ENCODE results near the genes INPP5F, MCMBP and FGFR2.

DNA sequence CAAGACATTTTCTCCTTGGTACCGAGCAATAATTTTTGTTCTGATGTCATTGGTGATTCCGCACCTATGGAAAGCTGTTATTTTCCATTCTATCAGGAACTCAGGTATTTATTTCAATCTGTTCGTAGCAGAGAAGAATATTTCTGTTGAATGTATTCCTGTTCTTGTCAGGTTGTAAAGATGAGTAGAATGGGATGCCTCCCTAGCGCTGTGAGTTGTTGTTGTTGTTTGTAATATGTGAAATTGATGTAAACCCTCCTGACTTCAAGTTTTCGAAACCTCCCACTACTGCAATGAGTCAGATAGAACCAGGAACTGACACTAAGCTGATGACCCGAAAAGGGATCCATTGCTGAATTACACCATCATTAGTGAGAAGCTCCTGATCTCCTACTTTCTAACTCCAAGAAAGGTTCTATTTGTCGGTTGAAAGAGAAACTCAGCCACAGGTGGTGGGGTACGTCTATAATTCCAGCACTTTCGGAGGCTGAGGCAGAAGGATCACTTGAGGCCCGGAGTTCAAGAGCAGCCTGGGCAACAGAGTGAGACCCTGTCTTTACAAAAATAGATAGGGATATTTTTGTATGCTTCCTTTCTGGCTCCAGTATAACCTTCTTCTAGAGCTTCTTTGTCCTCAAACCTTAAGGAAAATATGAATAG lies 21.4 kb upstream of the INPP5F start:
- PRO-cap, 3 experiments, result no peak in any of the 3 experiments
- RAMPAGE, long total RNA, result no peak
- RRBS, 2 experiments, result no CpG with 5 or more reads among the region's 10 CpGs

GRCh38 chr10:119725607-119726728 lies at the start of gene INPP5F:
INPP5F (plus strand) TSS chr10:119726050.
- PRO-cap, 3 experiments, result peak in 3 of 3 experiments; most common plus-strand start chr10:119726028 (in 1); most common minus-strand start chr10:119725769 (in 3)
- RAMPAGE, long total RNA, result no peak
- RRBS, 2 experiments, result 2 to 4% methylated on average over 30 to 32 of the region's 120 CpGs

DNA sequence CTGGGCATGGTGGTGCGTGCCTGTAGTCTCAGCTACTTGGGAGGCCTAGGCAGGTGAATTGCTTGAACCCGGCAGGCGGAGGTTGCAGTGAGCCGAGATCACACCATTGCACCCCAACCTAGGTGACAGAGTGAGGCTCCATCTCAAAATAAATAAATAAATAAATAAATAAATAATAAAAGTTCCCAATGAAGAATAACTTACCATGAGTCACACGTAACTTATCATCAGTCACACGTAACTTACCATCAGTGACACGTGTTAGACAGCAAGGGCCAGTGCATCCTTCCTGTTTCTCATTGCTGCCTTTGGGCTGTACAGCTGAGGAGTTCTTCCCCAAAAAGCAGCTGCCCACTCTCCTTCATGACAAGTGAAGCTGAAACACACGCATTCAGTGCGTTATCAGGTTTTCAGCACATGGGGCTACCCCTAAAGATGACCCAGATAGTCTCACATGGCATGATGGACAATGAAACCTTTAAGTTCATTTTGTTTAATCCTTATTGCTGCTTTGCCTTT lies 58.3 kb downstream of the MCMBP start:
- PRO-cap, 3 experiments, result no peak in any of the 3 experiments
- RAMPAGE, long total RNA, result no peak
- RRBS, 2 experiments, result no CpG with 5 or more reads among the region's 9 CpGs

DNA sequence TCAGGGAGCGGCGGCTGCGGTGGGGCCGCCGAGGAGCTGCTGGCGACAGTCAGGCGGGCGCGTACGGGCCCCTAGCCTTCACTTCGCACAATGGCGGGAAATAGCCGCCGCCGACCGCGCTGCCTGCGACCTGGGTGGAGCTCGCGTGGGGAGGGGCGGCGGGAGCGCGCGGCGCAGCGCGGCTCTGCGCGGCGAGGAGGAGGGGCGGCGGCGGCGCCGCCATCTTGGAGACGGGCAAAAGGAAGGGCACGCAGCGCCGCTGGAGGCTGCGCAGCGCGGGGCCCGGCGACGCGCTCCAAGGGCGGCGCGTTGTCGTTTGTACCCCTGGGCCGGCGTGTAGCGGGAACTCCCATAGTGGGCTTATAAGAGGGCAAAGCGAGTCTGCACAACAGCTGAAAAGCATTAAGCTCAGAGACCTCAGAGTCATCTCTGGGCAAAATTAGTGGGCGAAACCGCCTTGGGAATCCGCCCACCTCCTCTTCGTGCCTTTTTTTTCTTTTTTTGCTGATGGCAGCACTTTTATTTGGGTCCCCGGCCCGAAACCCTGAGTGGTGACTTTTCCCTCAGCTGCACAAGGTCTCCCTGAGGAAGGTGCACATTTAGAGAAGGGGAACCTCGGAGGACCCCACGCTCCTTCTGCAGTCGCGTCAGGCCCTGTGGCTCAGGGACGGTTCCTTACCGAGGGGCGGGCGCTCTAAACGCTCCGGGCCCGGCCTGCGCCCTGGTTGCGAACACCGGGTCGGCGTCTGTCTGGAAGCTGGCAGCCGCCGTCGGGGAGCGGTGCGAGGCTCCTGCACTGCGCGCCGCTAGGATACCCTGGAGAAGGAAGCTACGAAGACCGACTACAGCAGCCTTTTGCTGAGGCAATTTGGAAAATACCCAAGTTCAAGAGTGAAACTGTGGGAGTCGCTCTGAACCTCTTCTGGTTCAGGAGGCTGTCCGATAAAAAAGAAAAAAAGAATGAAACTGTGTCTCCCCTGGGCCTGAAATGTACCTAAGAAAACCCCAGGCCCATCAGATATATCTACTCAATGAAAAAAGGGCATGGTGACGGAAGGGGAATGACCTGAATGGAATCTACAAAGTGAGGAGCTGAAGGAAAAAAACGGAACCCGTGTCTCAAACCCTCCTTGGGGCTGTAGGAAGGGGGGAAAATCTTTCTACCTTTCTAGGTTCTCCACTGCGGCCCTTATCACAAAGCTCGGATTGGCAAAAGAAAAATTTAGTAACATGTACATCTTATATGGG lies at the start of gene MCMBP:
MCMBP (minus strand) TSS at position 92 of the 1,248 bp plus-strand sequence.
- PRO-cap, 3 experiments, result peak in 3 of 3 experiments; most common plus-strand start position 276 of the sequence (in 1); most common minus-strand start position 92 of the sequence (in 3)
- RAMPAGE, long total RNA, result no peak
- RRBS, 2 experiments, result 2 to 3% methylated on average over 9 of the region's 94 CpGs

DNA sequence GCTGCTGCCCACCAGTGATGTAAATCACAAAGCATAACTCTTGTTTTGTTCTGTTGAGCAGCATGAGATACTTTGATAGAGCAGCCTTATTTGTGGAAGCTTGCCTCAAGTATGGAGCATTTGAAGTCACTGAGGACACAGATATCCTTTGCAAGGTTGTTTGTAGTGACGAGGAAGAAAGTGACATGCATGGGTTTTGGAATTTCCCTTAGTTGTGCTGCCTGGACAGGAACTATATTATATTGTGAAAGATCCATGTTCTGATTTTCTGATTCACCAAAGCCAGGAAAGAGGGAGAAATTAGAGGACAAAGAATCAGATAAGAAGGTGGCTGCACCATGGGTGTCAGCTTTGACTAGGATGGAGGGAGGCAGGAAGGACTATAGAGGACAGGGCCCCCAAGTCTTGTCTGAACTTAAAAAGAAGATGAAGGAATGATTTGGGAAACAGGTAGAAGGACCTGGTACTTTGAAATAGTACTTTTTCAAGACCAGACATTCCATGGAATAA lies 55.6 kb downstream of the WDR11 start:
- PRO-cap, 3 experiments, result no peak in any of the 3 experiments
- RAMPAGE, long total RNA, result no peak
- RRBS, 2 experiments, result no CpG with 5 or more reads among the region's 1 CpG

DNA sequence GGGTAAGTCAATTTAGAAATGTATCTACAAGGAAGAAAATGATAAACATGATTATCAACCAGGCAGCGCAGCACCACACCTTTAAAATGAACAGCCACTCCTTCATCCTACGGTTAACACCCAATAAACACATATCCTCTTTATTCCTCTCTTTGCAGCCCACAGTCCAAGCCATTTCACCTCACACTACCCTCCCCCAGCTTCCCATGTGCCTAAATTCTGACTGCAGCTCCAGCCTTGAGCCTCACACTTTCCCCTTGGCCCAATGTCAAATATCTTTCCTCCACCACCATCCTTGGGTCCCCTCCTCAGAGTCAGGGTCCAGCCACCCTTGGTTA lies 362.5 kb downstream of the FGFR2 start:
- PRO-cap, 3 experiments, result no peak in any of the 3 experiments
- RAMPAGE, long total RNA, result no peak
- RRBS, 2 experiments, result no CpG with 5 or more reads among the region's 2 CpGs

DNA sequence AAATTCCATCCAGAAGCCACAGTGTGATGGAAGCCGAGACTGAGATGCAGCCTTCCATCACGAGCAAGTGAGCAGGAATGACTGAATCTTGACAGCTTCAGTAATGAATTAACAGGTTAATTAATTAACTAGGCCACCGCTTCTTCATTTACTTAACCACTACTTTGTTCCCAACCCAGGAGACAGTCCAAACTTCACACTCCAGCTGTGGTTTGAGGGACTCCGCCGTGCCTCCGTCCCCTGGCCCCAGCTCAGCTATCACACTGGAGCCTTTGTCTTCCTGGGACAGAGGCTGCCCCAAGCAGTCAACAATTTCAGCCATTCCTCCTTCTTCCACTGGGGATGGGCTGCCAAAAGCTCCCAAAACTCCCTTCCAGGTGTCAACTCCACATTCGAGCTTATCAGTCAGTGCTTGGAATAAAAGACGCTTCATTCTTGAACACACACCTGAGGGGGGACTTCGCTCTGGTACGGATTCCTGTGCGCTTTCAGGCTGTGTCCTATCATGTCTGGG lies 65.8 kb downstream of the FGFR2 start:
- PRO-cap, 3 experiments, result no peak in any of the 3 experiments
- RAMPAGE, long total RNA, result no peak
- RRBS, 2 experiments, result no CpG with 5 or more reads among the region's 11 CpGs

GRCh38 chr10:121597687-121598521 lies at the start of gene FGFR2:
FGFR2 (minus strand) TSS chr10:121598444.
- PRO-cap, 3 experiments, result peak in 3 of 3 experiments; most common minus-strand start chr10:121598425 (in 3)
- RAMPAGE, long total RNA, result no peak
- RRBS, 2 experiments, result 3 to 4% methylated on average over 24 of the region's 107 CpGs

- PRO-cap, 3 experiments, result no peak in any of the 3 experiments
- RAMPAGE, long total RNA, result no peak
- RRBS, 2 experiments, result no CpG with 5 or more reads among the region's 9 CpGs
Measured at GRCh38 chr10:121886951-121887682, 40.7 kb downstream of the ATE1 start.

DNA sequence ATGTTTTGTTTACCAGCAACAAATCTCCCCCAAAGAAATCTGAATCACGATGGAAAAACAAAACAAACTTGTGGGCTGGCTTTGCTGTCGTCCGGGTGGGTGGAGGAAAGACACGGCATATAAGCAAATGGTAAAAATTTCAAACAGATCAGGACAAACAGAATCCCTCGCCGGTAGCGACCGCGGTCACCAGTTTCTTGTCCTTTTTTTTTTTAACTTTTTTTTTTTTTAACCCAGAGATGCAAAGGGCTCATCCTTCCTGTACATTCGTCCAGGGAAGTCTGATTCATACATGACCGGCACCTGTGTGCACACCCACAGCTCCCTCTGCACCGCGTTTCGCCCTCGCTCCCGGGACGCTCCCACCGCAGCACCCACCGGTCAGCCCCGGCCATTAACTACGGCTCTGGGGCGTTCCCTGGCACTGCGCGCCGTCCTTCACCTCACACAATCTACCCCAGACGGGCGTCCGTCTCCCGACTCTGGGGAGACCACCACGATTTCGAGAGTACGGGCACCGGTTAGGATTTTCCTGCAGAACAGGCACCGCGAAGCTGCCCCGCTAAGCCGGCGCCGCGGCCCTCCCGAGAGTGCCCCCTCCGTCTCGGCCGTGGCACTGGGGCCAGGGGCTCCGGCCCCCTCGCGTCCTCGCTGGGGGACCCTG lies 574 bp downstream of the ATE1 start:
- PRO-cap, 3 experiments, result peak in 3 of 3 experiments; most common plus-strand start position 468 of the sequence (in 2); most common minus-strand start position 199 of the sequence (in 1)
- RAMPAGE, long total RNA, result no peak
- RRBS, 2 experiments, result 2% methylated on average over 30 of the region's 48 CpGs

- PRO-cap, 3 experiments, result no peak in any of the 3 experiments
- RAMPAGE, long total RNA, result no peak
- RRBS, 2 experiments, result no CpG with 5 or more reads among the region's 8 CpGs
Measured at GRCh38 chr10:122028793-122029294, 39.9 kb downstream of the TACC2 start.

- PRO-cap, 3 experiments, result no peak in any of the 3 experiments
- RAMPAGE, long total RNA, result no peak
- RRBS, 2 experiments, result no CpG with 5 or more reads among the region's 10 CpGs
Measured at GRCh38 chr10:122111959-122112514, 123.1 kb downstream of the TACC2 start.

DNA sequence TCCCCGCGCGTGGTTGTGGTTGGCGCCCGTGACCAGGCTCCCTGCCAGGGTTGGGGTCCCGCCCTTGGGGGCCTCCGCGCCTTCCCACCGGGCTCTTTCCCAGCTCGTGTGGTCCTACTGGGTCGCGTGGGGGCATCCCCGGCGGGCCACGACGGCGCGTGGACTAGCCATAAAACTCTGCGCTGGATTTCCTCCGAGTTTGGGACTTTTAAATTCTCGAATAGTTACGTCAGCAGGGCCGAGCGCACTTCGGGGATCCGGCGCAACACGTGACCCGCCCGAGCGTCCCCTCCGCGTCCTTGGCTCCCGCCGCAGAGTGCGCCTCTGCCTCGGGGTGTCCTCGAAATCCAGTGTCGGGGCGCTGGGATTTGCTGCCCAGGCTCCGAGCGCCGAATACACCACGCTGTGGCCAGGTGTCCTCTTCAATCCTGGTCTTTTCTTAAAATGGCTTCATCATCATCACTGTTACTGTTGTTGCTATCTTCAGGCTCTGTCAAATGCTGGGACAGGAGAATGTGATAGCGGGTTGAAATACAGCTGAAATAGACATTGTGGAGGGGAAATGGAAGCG lies 124.7 kb downstream of the TACC2 start:
- PRO-cap, 3 experiments, result peak in 3 of 3 experiments; most common plus-strand start position 285 of the sequence (in 3); most common minus-strand start position 184 of the sequence (in 3)
- RAMPAGE, long total RNA, result no peak
- RRBS, 2 experiments, result 9 to 13% methylated on average over 15 of the region's 46 CpGs

DNA sequence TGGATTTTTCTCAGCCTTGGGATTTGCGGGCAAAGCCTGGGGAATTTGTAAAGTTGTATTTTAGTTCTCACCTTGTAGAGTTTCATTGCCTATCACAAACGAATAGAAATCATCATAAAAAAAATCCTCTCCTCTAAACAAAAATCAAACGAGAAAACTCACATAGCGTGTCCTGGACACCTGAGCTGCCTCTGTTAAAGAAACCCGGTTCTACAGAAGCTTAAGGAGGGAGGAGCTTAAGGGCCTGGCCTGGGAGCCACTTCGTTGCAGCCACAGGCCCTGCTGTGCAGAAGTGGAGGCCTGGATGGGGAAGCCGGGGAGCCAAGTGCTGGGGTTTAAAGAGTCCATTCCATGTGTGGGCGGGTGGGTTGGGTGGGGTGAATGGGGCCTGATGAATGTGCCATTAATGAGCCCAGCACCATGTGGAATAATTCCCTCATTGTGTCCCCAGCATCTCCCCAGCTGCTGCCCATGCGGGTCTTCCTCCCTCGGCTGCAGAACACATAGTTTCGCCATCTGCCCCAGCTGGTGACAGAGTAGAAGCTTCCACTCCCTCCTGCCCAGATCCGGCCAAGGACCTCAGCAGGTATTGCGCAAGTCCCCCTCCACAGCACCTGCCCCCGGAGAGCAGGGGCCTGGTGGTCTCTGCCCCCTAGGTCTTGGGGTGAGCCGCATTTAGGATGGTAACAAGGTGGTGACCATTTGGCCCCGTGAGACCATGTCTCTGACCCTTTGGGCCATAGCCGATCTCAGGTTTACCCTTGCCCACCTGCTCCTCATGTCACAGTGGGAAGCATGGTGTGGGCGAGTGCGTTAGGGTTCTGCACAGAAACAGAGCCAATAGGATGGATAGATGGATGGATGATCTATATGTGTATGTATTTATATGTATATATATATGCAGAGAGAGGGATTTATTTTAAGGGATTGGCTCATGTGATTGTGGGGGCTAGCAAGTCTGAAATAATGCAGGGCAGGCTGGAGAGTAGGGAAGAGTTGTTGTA lies 127.7 kb upstream of the BTBD16 start:
- PRO-cap, 3 experiments, result no peak in any of the 3 experiments
- RAMPAGE, long total RNA, result no peak
- RRBS, 2 experiments, result 48 to 49% methylated on average over 4 to 5 of the region's 19 CpGs

GRCh38 chr10:122165190-122165575 lies 105.9 kb upstream of the BTBD16 start:
- PRO-cap, 3 experiments, result no peak in any of the 3 experiments
- RAMPAGE, long total RNA, result no peak
- RRBS, 2 experiments, result no CpG with 5 or more reads among the region's 10 CpGs

- PRO-cap, 3 experiments, result no peak in any of the 3 experiments
- RAMPAGE, long total RNA, result no peak
- RRBS, 2 experiments, result no CpG with 5 or more reads among the region's 11 CpGs
Measured at GRCh38 chr10:122172412-122172934, 98.6 kb upstream of the BTBD16 start.

DNA sequence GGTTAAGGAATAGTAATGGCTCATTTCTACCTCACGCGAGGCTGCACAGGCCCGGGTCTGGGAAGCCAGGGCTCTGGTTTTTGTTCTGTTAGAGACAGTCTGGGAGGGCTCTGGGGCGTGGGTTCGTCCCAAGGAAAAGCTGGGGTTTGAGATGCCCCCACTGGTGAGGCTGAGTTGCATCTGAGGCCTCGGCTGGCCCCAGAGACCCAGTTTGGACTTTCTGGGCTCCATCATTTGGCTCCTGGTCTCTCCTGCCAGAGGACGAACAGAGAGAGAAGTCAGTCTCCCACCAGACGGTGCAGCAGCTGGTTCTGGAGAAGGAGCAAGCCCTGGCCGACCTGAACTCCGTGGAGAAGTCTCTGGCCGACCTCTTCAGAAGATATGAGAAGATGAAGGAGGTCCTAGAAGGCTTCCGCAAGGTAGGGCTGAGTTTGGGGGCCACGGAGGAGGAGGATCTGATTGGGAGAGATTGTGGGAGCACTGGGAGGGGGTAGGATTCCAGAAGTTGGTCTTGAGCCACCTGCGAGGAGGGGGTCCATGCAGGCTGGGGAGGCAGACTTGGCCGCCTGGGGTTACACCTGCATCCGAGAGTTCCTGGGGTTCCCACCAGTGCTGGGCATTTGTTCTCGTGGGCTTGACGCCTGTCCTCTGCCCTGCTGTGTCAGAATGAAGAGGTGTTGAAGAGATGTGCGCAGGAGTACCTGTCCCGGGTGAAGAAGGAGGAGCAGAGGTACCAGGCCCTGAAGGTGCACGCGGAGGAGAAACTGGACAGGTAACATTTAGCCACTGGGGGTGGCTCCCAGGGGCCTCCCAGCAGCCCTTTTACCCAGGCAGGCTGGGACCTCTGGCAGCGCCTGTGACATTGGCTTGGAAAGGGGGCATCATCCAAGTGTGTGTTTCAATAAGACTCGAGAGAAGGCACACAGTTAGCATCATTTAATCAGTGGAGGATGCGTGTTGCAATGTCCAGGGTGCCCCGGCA lies 22.4 kb upstream of the BTBD16 start:
- PRO-cap, 3 experiments, result no peak in any of the 3 experiments
- RAMPAGE, long total RNA, result no peak
- RRBS, 2 experiments, result no CpG with 5 or more reads among the region's 26 CpGs

DNA sequence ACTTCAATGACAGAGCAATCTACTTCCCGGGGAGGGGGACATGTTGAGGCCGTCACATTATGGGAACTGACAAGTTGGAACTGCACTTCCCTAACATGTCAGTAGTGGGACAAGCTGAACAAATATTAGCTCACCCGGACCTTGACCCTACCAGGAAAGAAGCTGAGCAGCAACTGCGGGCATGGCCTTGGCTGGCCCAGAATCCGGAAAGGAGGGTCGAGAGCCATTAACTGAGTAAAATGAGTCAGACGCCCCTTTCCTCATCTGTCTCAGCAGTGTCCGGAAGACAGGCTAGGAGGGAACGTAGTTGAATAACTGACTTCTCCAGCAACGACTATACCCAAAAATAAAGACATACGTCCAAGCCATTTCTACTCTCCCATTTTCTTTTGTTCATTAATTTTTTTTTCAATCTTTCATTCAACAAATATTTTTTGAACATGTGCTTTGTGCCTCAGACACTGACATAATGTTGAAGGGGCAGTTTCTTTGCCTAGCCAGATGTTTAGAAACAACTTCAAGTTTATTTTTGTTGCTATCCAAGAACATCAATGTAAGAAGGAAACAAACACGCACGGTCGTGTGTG lies 39.7 kb downstream of the BTBD16 start:
- PRO-cap, 3 experiments, result no peak in any of the 3 experiments
- RAMPAGE, long total RNA, result no peak
- RRBS, 2 experiments, result 57 to 60% methylated on average over 8 of the region's 14 CpGs

GRCh38 chr10:122350813-122351236 lies 23.7 kb upstream of the PLEKHA1 start:
- PRO-cap, 3 experiments, result no peak in any of the 3 experiments
- RAMPAGE, long total RNA, result no peak
- RRBS, 2 experiments, result no CpG with 5 or more reads among the region's 13 CpGs

DNA sequence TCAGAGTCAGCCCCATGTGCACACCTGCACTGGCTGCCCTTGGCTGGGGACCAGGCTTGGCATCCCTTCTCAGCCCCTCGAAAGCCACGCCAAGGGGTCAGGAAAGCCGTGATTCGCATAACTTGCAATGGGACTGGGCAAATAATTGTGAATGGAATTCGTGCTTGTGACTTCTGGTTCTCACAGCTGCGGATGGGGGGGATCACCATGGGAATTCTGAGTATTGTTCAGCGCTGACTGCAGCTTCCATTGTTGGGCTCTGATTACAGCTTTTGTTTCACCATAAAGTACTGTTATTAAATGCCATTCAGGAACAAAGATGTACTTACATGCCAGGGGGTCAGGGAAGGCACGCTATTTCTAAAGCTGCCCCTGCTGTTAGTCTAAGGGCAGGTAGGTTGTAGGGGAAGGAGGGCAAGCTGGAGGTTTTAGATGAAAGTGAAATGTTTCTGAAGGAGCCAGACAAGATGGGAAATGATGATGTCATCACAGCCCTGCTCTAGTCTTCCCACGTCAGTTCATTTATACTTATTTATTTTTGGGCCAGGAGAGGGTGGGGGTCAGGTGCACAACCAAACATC lies 5.8 kb upstream of the PLEKHA1 start:
- PRO-cap, 3 experiments, result no peak in any of the 3 experiments
- RAMPAGE, long total RNA, result no peak
- RRBS, 2 experiments, result no CpG with 5 or more reads among the region's 9 CpGs

All from skeletal muscle tissue (tissue), 7 donors.